A549 (cell line): Measurements from ENCODE around the genes TMEM225, FEZ1 and EI24.

DNA sequence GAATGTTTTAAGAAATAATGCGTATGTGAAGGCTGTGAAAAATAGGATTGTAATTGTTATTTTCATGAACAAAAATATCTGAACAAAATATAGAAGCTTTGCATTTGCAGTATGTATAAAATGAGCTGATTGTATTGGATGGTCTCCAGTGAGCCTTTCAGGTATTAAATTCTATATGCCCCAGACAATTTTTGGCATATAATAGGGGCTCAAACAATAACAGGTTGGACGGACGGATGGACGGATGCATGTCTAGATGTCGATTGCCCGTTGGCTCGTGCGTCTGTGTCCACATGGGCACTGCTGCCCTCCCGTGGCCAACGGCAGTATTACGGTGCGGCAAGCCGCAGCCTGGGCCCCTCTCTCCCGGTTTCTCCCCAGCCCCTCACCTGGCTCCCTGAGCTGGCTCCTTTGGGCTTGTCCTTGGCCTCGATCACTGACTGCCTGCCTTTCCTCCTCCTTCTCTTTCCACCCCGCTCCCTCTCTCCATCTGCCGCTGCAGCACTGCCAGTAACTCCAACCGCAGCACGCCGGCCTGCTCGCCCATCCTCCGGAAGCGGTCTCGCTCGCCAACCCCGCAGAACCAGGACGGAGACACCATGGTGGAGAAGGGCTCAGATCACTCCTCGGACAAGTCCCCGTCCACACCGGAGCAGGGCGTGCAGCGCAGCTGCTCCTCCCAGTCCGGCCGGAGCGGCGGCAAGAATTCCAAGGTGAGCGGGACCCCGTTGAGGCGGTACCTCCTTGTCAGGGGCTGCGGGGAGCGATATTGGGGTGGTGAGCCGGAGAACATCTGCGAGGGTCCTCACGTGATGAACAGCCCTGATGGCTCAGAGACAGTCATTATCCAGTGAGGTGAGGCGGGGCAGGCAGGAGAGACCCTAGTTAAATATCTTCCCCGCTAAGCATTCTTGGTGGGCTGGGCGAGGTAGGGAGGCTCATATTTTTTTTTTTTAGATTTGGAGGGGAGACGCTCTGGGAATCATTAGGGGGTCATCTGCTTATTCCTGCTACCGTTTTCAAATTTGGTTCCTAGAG lies 77.2 kb downstream of the SCN3B start:
- PRO-cap, result no peak
CAGE:
- cytosol, long polyA plus RNA, result no peak
- long polyA plus RNA, result no peak
- nucleus, long polyA plus RNA, result no peak

- PRO-cap, result no peak
CAGE:
- cytosol, long polyA plus RNA, result no peak
- long polyA plus RNA, result no peak
- nucleus, long polyA plus RNA, result no peak
These were observed at the start of gene TMEM225 for GRCh38 chr11:123885535-123885976. TMEM225 (minus strand) TSS chr11:123885670.

DNA sequence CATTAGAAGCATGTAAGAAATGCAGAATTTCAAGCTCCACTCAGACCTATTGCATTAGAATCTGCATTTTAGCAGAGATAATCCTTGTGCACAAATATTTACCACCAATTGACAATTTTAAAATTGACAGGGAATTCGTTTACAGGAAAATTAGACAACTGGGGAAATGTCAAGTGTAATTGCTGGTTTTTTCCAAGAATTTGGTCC lies 220 bp upstream of the OR8G1 start:
- PRO-cap, result no peak
CAGE:
- cytosol, long polyA plus RNA, result no peak
- long polyA plus RNA, result no peak
- nucleus, long polyA plus RNA, result no peak

- PRO-cap, result no peak
CAGE:
- cytosol, long polyA plus RNA, result no peak
- long polyA plus RNA, result no peak
- nucleus, long polyA plus RNA, result no peak
These were observed 2.0 kb downstream of the ESAM start for GRCh38 chr11:124759852-124760781.

DNA sequence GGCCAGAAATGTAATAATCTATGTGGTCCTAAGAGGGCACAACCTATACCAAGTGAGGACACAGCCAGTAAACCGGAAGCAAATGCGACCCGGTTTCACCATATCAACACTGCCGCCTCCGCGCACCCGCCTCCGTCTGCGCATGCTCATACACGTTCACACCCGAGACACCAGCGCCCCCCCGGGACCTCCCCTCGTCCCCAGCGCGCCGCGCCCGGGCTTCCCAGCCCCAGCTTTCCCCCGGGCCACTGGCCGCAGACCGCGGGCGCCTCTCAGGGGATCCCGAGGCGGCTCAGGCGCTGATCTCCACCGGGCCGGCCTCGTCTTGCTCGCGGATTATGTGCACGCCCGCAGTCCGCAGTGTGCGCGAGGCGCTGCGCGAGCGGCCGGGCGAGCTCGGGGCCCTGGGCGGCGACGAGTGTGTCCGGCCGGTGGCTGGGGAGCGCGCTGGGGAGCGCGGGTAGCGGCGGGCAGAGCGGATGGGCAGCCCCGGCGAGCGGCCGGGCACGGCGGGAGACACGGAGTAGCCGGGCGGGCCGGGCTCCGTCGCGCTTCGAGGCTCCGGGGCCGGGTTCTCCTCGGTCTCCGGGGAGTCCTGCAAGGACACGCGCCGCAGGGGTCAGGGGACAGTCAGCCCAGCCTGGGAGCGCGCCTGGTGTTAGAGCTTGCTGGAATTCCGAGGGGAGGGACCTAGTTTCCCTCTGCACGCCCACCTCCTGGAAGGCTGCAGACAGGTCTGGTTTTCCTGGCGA lies 14.8 kb downstream of the HEPACAM start:
- PRO-cap, result no peak
CAGE:
- cytosol, long polyA plus RNA, result no peak
- long polyA plus RNA, result no peak
- nucleus, long polyA plus RNA, result no peak

DNA sequence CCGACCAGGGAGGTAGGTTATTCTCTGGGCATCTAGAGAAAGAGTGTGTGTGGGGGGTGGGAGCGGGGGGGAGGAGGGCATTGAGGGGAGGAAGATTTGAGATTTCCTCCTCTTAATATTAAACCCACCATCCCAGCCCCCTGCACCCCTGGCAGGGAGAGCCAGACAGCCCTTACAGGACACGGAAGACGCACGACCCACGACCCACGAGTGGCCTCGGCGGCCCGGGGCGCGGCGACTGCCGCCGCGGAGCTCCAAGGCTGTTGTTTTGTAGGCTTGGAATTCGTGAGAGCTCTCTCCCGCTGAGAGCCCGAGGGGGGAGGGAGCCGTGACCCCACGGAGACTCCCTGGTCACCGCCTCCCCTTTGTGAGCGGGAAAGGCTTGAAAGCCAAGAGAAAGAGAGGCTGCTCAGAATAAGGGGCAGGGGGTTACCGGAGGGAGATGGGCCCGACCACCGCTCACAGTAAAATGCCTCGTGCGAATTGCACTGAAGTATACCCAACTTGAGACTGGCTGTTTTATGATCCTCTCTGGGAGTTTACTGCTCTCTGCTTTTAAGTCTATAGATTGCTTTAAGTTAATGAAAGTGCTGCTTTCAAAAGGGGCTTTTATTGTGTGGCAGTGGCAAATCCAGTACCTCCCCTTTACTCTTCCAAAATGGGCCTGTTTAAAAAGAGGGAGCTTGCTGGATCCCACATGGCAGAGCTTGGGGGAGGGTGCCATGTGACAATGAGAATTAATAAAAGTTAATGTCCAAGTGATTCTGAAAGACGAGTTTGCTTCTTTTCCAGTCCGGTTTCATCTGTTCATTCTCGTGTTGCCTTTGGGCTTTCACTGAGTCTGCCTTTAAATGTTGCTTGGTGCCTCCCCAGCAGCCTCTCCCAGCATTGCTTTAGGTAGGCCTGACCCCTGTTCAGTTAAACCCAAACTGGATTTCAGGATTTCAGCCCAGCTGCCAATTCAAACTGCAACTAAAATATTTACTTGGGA lies 2.9 kb downstream of the PKNOX2 start:
- PRO-cap, result bidirectional peak, plus-strand start outside the sequence, minus-strand start at position 937 of the sequence
CAGE:
- cytosol, long polyA plus RNA, result no peak
- long polyA plus RNA, result no peak
- nucleus, long polyA plus RNA, result no peak

DNA sequence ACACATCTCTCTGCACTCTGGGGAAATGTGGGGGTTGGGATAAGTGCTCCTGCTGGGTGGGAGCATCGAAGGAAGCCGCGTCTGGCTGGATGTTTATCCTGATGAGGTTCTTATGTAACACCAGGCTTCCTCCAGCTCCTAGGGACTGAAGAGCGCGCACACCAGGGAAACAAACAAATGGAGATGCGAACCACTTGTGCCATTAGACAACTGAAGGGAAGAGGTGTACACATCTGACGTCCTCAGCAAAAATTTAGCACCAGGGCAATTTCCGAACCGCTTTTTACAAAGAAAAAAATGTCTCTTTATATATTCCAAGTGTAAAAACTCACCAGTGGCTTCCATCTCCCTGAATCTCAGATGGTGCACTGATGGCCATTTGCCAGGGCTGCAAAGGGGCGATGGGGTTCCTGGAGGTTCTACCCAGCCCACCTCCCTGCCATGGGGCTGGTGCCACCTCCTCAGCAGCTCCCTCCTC lies 89.4 kb downstream of the PKNOX2 start:
- PRO-cap, result no peak
CAGE:
- cytosol, long polyA plus RNA, result no peak
- long polyA plus RNA, result no peak
- nucleus, long polyA plus RNA, result no peak

- PRO-cap, result bidirectional peak, plus-strand start at chr11:125274556, minus-strand start at chr11:125274481
CAGE:
- cytosol, long polyA plus RNA, result no peak
- long polyA plus RNA, result no peak
- nucleus, long polyA plus RNA, result no peak
These were observed 109.8 kb downstream of the PKNOX2 start for GRCh38 chr11:125274220-125274822.

DNA sequence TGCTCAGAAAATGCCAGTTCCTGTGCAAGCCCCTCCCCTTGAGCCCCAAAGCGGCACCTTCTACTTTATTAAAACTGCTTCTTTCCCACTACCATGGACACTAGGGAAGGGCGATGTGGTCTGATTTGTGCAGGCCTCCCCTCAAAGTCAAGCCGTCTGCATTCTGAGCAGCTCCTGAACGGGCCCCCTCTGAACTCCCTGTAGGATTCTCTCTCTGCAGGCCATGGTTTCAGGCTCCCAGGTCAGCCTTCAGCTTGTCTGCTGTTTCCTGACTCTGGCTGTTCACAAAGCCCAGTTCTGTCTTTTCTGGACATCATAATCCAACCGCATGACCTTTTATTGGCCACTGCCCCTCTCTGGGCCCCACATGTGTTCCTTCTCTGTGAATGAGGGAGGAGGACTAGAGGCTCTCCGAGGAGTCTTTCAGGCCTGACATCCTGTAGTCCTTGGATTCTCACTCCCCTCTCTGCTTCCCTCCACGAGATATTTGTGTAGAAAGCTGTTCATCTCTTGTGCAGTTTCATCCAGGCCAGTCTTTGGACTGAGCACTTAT lies 161.0 kb downstream of the FEZ1 start:
- PRO-cap, result no peak
CAGE:
- cytosol, long polyA plus RNA, result no peak
- long polyA plus RNA, result no peak
- nucleus, long polyA plus RNA, result no peak

DNA sequence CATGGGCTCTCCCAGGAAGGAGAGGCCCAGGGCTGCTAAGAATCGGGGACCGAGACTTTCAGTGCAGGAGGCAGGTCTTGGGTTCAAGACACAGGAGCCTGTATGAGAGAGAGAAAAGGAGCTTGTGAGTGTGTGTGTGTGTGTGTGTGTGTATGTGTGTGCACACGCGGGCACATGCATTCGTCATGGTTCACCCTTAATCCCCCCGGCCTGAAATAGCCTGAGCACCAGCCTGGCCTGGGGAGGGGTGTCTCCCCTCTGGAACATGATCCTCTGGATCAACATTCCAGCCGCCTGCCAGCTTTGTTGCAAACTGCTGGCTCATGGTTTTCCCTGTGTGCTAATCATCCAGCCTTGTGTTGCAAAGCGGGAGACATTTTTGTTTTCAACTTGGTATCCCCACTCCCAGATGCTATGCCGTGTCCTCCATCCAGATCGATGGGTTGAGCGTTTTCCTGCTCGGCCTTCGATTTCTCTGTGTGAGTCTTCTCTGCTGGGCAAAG lies 94.4 kb downstream of the FEZ1 start:
- PRO-cap, result no peak
CAGE:
- cytosol, long polyA plus RNA, result no peak
- long polyA plus RNA, result no peak
- nucleus, long polyA plus RNA, result no peak

DNA sequence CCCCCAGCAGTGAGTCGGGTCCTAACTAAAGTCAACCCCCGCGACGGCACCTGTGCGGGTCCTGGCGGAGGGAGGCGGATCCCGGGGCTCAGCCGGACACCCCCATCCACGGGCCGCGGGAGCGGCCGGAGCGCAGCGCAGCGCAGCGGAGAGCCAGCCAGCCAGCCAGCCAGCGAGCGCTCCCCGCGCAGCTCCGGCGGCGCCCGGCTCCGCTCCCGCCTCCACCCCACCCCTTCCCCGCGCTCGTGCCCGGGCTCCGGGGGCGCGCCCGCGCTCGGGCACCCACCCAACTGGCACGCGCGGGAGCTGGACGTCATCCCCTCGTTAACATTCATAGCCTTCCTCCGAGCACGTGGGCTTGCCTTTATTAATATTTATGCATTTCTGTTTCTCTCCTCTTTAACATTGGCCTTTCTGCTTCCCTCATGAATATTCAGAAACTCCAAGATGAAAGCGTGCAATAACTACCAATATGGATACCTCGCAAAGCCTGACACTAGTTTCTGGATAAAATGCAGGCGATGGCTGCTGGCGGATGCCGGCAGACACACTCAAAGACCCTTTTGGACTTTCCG lies at the start of gene FEZ1:
Gene FEZ1 (minus strand): TSS at position 195 of the 575 bp plus-strand sequence.
- PRO-cap, result no peak
CAGE:
- cytosol, long polyA plus RNA, result no peak
- long polyA plus RNA, result no peak
- nucleus, long polyA plus RNA, result no peak

GRCh38 chr11:125569037-125570065 lies at the start of gene EI24:
EI24 (plus strand) TSS chr11:125569477.
- PRO-cap, result bidirectional peak, plus-strand start at chr11:125569477, minus-strand start at chr11:125569271
CAGE:
- cytosol, long polyA plus RNA, result no peak
- long polyA plus RNA, result no peak
- nucleus, long polyA plus RNA, result no peak

DNA sequence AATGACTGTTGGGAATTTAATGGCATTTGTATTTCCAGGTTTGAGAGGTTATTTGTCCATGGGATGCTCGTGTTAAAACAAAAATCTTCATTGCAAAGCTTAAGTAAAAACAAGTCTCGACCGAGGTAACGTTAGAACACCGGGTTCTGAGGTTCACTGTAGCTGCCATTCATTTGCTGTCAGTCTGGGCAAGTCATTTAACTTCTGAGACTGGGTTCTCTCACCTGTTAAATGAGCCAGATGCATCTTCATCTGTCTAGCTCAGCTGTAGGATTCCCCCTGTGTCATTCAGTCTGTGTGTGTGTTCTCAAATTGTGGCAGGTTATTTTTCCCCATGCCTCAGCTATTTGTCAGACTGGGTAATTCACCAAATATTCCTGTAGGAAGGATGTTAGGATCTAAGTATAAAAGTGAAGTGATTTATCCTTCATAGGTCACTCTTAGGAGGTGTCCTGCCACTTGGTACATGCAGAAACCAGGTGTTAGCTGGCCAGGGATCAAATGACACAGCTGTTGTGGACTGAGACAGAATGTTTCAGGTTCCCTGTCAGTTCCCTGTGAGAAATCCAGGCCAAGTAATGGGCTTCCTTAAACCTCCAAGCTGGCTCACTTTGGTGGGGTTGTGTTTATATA lies 905 bp downstream of the EI24 start:
- PRO-cap, result no peak
CAGE:
- cytosol, long polyA plus RNA, result no peak
- long polyA plus RNA, result no peak
- nucleus, long polyA plus RNA, result no peak

DNA sequence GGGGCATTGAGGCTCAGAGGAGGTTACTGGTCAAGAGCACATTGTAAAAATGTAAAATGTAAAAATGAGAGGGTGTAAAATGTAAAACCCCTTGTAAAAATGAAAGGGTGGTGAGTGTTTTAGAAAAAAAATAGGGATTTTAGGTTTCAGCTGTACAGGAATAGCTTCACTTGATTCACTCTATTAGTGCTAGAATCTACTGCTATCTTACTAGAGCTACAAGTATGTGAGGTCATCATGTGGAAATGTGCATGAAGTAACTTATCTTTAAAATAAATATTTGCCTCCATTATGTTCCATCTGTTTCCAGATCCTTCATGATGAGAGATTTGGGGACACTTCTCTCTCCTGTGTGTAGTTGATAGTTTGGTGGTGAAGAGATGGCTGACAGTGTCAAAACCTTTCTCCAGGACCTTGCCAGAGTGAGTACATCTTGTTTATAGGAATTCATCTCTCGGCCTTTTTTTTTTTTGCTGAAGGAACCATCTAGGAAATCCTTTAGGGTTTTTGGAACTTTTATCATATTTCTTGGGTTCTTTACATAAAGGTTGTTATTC lies 2.9 kb downstream of the EI24 start:
- PRO-cap, result no peak
CAGE:
- cytosol, long polyA plus RNA, result no peak
- long polyA plus RNA, result no peak
- nucleus, long polyA plus RNA, result no peak

- PRO-cap, result no peak
CAGE:
- cytosol, long polyA plus RNA, result no peak
- long polyA plus RNA, result no peak
- nucleus, long polyA plus RNA, result no peak
These were observed 1.3 kb downstream of the CHEK1 start for GRCh38 chr11:125626034-125626879.

DNA sequence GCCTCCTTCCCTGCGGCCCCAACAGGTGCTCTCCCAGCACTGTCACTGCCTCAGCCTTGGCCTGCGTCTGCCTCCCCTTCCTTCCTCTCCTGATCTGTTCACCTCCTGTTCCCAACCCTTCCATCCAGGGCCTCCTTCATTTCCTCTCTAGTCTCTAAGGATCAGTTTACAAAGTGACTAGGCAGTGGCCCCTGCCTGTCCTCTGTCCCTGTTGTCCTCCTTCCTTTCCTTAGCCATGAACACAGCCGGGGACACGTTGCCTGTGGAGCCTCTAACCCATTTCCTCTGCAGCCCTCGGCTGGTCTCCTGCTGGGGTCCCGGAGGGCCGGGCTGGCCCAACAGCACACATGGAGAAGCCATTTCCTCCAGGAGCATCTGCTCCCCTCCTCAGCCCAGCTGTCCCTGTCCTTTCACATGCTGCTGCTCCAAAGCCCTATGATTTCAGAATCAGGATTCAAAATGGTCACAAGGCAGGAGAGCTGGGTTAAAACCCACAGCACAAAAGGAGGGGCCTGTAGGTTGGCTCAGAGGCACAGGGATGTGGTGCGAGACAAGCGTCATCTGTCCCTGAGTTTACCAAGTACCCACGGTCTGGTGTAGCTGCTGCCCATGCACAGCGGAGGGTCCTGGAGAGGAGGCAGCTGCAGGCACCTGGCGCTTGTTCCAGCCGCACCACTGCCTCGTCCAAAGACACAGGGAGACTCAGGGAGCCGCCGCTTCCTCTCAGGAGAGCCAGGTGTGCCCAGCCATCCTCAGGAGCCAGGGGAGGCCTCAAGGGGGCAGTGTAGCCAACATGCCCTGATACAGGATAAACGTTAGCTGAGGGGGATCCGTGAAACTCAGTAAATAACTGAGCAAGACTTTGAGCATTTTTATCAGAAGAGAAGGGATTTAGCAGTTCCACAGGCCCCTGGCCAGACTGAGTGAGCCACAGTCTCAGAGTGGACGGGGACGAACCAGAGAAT lies 4.1 kb upstream of the VSIG10L2 start:
- PRO-cap, result no peak
CAGE:
- cytosol, long polyA plus RNA, result no peak
- long polyA plus RNA, result no peak
- nucleus, long polyA plus RNA, result no peak

- PRO-cap, result no peak
CAGE:
- cytosol, long polyA plus RNA, result no peak
- long polyA plus RNA, result no peak
- nucleus, long polyA plus RNA, result no peak
These were observed 19.4 kb upstream of the CDON start for GRCh38 chr11:126081856-126082610.

DNA sequence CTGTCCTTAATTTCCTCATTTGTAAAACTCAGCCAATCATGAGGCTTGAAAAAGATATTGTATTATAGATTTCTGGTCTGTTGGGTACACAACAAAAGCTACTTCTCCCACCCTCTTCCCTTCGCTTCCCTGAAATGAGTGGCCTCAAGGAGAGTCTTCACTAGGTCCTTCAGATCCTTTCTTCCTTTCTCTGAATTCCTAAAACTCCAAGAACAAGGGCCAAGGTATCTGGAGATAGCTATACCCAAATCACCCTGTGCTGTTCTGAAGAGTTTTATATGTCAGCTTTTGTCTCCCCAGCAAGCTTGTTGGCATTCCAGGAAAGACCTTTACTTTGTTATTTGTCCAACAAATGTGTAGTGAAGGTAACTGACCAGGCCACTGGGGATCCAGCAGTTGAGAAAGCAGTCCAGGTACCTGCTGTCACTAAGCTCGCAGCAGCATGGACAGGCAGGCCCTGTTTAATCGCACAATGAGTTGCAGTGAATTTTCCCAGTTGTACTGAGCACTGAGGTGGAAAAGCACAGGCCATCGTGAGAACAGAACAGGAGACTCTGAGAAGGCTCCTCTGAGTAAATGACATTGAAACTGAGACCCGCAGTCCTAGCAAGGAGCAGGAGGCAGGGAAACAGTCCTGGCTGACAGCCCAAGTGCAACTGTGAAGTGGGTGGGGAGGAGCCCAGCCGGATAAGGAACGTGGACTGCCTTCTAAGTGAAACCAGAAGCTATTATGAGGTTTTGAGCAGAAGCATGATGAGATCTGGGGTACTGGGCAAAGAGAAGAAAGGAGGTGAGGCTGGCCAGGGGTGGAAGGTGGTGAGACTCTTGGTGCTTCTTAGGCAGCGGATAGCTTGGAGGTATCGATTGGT lies 39.7 kb upstream of the CDON start:
- PRO-cap, result no peak
CAGE:
- cytosol, long polyA plus RNA, result no peak
- long polyA plus RNA, result no peak
- nucleus, long polyA plus RNA, result no peak

GRCh38 chr11:126115138-126115551 lies 52.5 kb upstream of the CDON start:
- PRO-cap, result no peak
CAGE:
- cytosol, long polyA plus RNA, result no peak
- long polyA plus RNA, result no peak
- nucleus, long polyA plus RNA, result no peak

DNA sequence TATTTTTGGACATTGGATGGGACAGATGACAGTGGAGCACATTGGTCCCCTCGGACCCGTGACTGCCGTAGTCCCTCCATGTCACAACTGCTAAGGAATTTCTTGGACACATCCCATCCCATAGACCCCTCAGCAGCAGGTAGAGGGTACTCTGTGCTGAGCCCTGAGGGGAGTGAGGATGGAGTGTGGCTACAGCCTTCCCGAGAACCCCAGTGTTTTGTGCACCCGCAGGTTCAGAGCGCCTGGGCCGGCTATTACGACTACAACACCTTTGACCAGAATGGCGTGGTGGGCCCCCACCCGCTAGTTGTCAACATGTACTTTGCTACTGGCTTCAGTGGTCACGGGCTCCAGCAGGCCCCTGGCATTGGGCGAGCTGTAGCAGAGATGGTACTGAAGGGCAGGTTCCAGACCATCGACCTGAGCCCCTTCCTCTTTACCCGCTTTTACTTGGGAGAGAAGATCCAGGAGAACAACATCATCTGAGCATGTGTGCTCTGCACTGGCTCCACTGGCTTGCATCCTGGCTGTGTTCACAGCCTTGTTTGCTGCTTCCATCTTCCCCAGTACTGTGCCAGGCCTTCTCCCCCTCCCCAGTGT lies 5.6 kb upstream of the TIRAP start:
- PRO-cap, result no peak
CAGE:
- cytosol, long polyA plus RNA, result no peak
- long polyA plus RNA, result no peak
- nucleus, long polyA plus RNA, result no peak